Pericardium fibroblast (primary cell): ENCODE measurements around a stretch of chr3.

DNA sequence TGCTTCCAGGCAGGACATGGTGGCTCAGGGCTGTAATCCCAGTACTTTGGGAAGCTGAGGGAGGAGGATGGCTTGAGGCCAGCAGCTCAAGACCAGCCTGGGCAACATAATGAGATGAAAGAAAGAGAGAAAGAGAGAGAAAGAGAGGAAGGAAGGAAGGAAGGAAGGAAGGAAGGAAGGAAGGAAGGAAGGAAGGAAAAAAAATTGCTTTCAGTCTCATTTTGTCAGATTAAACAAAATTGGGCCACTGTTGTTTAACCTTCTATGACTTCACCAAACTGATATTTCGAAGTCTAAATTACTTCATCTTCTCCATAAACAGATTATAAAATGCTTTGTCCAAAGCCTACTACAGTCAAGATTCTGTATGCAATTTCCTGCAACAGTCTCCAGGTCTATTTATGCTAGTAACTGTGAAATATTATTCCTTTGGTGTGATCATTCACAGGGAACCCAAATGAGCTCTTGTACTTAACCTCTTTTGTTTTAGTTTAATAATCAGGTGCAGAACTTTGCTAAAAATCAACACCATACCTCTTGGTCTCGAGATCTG is 6.5 kb upstream of the ABHD6 start:
- RAMPAGE, long total RNA, result no peak

GRCh38 chr3:58246036-58246603 is 8.5 kb downstream of the ABHD6 start:
- RAMPAGE, long total RNA, result no peak

DNA sequence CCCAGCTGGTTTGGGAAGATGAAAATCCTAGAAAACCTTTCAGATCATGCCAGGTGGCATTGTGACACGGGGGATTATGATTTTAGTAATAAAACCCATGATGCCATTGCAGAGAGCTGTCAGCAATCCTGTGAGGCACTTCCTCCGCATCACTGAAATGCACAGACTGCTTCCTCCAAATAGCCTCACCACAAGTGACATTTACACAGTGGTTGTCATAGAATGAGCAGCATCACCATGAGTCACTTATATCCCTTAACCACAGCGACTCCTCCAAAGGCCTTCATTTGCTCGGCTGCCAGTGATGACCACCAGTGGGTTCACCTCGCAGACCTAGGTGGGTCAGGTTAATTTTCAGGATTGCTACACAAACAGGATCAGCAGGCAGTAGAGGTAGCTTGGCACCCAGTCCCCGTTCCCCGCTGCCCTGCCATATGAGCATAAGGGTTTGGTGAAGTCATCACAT is 22.8 kb downstream of the ABHD6 start:
- RAMPAGE, long total RNA, result no peak

DNA sequence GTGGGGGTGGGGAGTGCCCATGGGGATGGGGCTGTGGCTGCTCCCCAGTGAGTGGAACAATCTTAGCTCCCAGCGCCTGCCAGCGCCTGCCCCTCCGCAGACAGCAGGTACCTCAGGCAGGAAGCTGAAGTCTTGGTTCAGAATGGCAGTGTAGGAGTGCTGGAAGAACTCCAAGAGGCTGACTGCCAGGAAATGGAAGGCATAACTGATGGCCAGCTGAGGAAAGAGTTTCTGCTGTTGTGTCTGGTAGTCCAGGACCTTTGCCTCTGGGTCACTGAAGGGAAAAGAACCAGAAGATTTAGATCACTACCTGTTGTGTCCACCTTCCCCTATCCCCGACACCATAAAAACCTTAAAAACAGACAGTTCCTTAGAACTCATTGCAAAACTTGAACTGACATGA is 8.3 kb downstream of the ACOX2 start:
- RAMPAGE, long total RNA, result no peak

DNA sequence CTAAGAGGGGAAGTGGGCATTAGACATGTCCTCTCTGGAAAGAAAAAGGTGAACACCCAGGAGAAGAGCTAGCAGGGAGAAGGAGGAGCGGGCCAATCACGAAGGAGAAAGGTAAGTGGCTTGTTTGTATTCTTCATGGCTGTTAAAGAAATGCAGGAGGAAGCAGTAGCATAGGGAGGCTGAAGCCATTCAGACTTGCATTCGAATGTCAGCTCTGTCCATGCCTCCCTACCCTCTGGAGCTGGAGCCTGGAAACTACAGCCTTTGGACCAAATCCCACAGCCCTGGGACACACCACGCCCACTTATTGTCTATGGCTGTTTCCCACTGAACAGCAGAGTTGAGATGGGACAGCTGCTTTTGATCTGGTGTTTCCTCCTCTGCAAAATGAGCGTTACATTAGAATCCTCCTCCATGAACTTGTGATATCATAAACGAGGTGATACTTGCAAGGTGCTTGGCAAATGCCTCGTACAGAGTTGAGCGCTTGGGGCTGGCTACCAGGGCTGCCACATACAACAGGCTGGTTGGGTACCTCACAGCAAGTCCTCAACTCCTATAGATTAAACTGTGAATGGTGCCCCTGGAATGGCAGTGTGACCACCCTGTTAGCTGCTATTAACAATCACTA is 3.5 kb downstream of the FAM107A start:
- RAMPAGE, long total RNA, result no peak

GRCh38 chr3:59551598-59552165 is 501.9 kb upstream of the CFAP20DC start:
- RAMPAGE, long total RNA, result no peak

DNA sequence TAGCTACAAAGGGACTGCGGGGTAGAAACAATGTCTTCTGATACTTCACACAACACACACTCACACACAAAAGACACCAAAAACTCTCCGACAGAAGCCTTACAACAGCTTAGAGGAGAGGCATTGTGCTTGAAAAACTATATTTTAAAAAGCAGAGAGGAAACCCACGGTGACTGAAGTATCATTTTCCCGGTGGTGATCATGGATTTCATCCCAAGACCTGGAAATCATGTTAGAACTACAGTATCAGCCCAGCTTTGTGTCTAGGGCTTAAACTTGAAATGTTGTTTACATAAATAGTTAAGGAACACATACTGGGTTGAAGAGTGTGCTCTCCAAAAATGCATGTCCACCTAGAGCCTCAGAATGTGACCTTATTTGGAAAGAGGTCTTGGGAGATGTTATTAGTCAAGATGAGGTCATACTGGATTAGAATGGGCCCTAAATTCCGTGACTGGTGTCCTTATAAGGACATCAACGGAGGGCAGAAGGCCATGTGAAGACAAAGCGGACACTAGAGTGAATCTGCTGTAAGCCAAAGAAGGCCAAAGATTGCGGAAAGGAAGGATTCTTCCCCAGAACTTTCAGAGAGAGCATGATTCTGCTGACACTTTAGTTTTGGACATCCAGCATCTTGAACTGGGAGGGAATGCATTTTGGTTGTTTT is 759.1 kb upstream of the CFAP20DC start:
- RAMPAGE, long total RNA, result no peak

- RAMPAGE, long total RNA, result no peak
These were observed 1082.0 kb upstream of the CFAP20DC start for GRCh38 chr3:60131719-60132406.

GRCh38 chr3:60467165-60467919 is 783.9 kb downstream of the FHIT start:
- RAMPAGE, long total RNA, result no peak

GRCh38 chr3:61715202-61715966 is 154.0 kb downstream of the PTPRG start:
- RAMPAGE, long total RNA, result no peak

- RAMPAGE, long total RNA, result no peak
These were observed 247.4 kb downstream of the PTPRG start for GRCh38 chr3:61808419-61809603.

GRCh38 chr3:61850801-61851578 is 289.6 kb downstream of the PTPRG start:
- RAMPAGE, long total RNA, result no peak

- RAMPAGE, long total RNA, result no peak
These were observed 159.0 kb upstream of the C3orf14 start for GRCh38 chr3:62159719-62160312.

GRCh38 chr3:62202964-62204174 is 115.5 kb upstream of the C3orf14 start:
- RAMPAGE, long total RNA, result no peak

DNA sequence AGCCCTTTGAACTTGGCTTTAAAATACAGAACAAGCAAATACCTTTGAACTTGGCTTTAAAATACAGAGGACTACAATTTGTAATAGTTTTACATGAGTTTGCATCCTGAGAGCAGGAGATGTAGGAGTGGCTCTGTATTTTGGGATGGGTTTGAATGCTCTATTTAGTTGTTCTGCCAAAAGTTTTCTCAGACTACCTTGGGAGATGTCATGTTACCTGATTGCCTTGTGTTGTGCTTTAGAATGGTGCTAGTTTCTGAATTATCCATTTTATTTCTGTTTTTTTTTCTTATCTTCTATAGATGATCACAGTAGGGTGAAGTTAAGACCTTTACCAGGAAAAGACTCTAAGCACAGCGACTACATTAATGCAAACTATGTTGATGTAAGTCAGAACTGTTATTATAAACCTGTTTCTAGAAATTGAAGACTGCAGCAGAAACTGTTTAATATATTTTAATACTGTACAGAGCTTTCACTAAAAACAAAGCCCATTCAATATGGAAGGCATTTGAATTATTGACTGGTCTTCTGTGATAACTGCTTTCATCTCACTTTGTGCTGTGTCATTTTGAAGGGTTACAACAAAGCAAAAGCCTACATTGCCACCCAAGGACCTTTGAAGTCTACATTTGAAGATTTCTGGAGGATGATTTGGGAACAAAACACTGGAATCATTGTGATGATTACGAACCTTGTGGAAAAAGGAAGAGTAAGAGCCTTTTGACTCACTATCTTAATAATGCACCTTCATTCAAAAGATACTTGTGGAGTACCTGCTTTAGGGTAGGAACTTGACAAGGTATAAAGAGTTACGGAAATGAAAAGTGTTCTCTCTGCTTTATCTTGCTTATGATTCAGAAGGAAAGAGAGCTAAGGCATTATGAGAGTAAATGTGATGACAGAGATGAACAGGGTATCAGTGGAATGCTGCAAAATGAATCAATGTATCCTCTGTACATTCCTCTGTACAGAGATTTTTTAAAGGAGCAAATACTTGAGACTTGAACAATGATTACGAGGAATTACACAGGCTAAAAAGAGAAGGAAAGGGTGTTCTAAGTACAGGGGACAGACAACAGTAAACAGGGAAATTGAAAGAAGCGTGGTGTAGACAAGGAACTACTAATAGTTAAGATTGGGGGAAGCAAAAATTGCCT is 51.3 kb upstream of the C3orf14 start:
- RAMPAGE, long total RNA, result no peak

DNA sequence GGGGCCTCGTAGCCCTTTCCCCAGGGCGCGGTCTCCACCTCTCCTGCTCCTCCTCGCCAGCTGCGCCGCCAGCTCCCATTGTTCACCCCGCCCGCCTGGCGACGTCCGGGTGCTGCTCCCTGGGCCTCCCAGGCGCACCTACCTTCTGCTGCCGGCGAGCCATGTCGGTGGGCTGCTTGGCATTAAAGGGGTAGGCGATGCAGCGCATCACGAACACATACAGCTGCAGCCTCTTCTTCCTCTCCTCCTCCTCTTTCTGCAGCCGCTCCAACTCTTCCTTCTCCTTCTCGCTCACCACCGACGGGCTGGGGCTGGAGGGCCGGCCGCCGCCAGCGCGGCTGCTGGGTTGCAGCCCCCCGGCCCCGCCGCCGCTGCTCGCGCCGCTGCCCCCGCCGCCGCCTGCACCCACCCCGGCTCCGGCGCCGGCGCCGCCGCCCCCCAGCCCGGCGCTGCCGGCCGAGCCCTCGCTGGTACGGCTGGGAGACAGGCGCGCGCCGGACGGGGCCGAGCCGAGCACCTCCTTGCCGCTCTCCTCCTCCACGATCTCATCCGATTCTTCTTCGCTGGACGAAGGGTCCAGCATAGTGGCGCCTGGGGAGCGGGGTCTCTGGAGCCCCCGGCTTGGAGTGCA is 654 bp downstream of the CADPS start:
- RAMPAGE, long total RNA, result no peak

DNA sequence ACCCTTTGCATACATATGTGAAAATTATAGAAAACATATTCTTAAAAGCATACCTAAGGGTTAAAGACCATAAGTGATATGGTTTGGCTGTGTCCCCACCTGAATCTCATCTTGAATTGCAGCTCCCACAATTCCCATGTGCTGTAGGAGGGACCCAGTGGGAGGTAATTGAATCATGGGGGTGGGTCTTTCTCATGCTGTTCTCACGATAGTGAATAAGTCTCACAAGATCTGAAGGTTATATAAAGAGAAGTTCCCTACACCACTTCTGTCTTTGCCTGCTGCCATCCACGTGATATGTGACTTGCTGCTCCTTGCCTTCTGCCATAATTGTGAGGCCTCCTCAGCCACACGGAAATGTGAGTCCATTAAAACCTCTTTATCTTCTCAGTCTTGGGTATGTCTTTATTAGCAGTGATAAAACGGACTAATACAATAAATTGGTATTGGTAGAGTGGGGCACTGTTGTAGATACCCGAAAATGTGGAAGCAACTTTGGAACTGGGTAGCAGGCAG is 75.0 kb upstream of the CADPS start:
- RAMPAGE, long total RNA, result no peak

GRCh38 chr3:63912333-63912952 is 48.8 kb downstream of the ATXN7 start:
- RAMPAGE, long total RNA, result no peak

DNA sequence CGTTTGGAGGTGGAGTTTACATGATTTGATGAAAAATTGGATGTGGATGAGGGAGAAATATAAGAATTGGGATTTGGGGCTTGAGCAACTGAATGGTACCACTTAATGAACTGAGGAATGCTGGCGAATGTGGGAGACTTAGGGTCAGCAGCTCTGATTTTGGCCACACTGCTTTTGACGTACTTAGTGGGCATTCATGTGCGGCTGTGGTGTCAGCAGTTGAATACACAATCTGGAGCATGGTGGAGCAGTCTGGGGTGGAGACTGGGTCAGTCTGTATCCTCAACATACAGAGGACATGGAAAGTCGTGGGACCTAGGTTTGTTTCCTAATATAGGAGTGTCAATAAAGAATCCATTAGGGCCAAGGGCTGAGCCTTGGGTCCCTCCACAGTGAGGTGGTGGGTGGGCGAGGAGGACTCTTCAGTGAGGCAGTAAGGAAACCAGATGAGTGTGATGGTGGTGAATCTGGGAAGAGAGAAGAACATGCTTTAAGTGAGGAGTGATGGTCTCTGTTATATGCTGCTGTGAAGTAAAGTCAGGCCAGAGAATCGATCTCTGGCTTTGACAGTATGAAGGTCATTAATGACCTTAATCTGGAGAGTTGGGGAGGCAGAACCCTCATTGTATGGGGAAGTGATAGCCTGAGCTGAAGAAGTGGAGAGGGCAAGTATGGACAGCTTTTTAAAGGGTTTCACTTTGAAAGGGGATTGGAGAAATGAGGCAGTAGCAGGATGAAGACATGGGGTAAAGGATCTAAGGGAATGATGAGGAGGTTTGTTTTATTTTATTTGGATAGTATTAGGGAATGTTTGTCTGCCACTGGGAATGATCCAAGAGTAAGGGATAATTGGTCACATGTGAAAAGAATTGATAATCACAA is 60.7 kb downstream of the ATXN7 start:
- RAMPAGE, long total RNA, result no peak

GRCh38 chr3:63953906-63954591 is 69.2 kb downstream of the PSMD6 start:
- RAMPAGE, long total RNA, result no peak